Left lung (tissue), 1 donor: ENCODE measurements around a stretch of chr1.

DNA sequence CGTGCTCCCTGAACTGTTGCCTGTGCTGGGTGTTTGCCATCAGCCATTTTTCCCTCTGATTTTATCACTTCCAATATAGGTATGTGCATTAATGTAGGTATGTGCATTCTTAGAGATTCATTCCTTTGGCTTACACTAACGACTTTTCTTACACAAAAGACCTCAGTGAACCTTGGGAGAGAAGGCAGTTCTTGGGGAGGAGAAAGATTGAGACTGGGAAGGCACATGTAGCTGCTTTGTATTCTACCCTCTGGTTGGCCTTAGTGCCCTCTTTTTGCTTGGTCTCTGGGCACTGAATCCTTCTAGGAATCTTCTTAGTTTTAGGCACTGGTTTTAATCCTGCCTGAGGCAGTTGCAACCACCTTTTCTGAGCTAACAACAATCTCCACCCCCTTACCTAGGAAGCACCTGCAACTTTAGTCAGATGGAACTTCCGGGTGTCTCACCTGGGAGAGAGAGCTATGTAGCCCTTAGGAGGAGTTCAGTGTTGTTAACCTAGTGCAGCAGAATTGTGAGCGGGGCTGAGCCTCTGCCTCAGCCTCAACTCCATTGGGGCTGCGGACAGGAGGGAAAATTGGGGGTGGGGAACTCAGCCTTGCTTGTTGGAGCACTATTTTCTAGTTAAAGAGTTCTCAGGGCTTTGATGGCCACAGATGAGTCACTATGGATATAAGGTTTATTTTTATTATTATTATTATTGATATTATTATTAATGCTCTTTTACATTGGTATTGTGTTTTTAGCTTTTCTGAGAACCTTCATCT lies 30.8 kb downstream of the C1orf116 start:
- PRO-cap = no peak

DNA sequence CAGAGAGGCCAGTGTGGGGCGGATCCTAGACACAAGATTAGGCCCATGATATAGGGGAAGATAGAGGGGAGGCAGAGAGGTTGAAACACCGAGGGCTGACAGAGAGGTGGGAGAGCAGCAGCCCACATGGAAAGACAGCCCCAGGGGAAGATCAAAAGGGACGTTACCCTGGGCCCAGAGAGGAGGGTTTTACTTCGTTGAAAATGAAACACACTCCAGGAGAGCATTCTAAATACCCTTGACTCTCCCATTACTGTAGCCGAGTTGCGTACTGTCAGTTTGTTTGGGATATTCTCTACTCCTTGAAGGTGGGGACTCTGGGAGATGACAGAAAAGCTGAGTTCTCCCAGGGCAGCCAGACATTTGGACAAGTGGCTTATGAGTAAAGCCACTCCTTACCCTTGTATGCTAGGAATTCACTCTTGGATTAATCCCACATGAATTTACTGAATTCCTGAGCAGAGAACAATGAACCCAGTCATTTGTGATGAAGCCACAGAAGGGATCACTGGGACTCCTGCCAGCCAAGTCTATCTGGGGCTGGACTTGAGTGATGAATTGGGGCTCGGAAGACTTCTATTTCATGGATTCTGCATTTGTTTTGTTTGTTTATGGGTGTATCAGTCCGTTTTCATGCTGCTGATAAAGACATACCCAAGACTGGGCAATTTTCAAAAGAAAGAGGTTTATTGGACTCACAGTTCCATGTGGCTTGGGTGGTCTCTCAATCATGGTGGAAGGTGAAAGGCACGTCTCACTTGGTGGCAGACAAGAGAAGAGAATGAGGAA lies 25.2 kb downstream of the C1orf116 start:
- PRO-cap = no peak

DNA sequence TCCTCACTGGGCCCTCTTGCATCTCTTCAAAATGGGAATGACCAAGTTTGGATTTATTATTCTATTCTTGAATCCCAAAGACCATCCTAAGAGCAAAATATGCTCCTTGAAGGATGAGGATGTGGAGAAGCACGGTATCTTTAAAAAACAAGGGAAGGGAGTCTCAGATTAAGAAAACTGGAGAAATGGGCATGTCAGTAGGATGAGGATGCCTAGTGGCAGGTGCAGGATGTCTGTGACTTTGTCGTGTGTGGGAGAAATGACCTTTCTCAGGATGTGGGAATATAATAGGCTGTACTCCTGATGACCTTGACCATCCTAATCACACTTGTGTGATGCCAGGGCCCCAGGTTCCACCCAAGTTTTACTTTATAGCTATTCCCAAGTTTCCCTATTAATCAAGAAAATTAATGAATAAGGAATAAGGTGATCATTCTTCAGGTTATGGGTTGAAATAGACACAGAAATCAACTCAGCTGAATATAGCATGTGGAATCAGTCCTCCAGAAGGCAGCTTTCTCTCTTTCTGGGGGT lies 12.9 kb downstream of the C1orf116 start:
- PRO-cap = unidirectional peak, minus-strand start at position 362 of the sequence

GRCh38 chr1:207031491-207032338 lies 841 bp downstream of the C1orf116 start:
- PRO-cap = no peak

DNA sequence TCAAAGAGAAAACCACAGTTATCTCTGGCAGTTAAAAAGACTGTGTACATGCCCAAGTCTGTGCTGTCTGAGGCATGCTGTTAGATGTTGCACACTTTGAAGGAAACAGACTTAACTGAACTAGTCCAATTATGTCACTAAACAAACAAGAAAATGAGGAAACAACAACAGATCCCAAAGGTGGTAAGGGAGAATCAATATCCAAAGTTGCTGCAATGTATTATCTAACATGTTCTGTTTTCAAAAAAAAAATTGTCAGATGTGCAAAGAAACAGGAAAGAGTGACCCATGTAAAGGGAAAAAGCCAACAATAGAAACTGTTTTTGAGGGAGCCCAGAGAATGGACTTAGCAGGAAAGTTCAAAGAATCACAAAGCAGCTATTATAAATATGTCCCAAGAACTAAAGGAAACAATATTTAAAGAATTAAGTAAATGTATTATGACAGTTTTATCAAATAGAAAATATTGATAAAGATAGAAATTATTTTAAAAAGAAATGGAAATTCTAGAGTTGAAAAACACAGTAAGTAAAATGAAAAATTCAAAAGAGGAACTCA lies 24.7 kb downstream of the C4BPA start:
- PRO-cap = no peak

DNA sequence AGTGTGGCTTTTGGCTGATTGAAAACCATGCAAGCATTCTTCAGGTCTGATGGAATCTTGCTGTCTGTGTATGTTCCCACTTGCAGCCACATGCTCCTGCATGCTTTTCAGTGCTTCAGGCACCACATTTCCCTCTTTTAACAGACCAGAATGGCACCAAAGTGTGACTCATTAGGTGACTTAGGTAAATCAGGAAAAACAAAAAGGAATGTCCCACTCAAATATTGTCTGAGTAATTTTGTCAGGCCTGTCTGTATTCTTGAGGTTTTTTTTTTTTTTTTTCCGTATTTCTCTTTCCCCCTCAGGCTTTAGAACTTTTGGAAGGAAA lies 80.7 kb upstream of the CD55 start:
- PRO-cap = unidirectional peak, minus-strand start at position 109 of the sequence

DNA sequence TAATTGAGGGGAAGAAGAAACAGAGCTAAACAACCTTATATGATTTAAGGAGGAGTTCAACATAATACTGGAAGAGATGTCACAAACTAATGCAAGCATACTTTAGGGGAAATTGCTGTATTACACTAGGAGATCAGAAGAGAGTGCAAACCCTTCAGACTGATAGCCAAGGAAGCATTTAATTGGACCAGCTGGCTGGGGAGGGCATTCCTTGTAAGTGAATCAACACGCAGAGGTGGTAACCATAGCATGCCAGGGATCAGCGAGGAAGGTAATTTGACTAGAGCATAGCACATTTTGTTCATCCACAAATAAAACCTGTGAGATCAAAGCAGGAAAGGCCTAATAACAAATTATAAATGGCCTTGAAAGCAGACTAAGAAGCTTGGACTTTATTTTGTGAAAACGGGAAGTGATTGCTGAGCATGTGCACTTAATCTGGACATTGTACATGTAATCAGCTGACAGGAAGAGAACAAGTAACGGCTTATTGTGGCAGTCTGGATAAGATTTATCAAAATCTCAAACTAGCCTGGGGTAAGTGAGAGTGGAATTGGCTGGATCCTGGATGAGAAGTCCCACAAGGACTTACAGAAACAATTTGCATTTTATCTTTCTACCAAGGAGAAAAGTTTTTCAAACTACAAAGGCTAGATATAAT lies 11.7 kb upstream of the CD55 start:
- PRO-cap = unidirectional peak, plus-strand start at position 207 of the sequence; unidirectional peak, plus-strand start at position 241 of the sequence

GRCh38 chr1:207321149-207321387 lies 410 bp upstream of the CD55 start:
- PRO-cap = bidirectional peak, plus-strand start at chr1:207321186, minus-strand start at chr1:207321310

DNA sequence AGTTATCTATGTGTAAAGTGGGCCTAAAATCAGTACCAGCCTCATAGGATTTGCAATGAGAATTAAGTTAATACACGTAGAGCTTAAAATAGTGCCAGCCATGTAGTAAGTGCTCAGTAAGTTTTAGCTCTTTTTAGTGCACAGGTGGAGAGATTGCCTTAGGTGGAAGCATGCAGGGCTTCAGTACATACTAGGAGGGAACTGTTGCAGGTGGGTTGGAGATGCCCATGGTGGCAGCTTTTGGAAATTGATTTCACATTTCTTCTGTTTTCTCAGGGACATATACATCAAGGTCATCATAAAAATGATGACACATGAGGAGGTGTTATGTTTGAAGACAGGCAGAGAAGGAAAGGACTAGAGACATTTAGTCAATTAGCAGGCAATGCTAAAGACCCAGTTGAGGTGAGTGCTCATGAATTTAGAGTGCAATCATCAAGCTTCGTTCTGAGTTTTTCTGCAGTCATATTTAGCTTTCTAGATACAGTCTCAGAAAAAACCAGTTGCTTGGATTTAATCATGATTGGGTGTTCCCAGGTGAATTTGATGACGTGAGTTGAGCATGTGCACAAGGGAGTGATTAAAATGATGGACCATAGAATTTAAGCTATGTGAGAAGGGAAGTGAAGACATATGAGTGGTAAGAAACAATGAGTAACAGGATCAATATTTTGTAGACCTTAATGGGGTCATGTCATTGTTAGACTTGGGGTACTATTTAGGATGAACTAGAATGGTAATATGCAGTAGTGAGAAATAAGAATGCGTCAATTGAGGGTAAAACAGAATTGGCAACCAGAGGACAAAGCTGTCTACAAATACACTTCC lies 41.1 kb downstream of the CD55 start:
- PRO-cap = no peak

- PRO-cap = no peak
Measured at GRCh38 chr1:207483672-207483871, 12.4 kb upstream of the CR1 start.

DNA sequence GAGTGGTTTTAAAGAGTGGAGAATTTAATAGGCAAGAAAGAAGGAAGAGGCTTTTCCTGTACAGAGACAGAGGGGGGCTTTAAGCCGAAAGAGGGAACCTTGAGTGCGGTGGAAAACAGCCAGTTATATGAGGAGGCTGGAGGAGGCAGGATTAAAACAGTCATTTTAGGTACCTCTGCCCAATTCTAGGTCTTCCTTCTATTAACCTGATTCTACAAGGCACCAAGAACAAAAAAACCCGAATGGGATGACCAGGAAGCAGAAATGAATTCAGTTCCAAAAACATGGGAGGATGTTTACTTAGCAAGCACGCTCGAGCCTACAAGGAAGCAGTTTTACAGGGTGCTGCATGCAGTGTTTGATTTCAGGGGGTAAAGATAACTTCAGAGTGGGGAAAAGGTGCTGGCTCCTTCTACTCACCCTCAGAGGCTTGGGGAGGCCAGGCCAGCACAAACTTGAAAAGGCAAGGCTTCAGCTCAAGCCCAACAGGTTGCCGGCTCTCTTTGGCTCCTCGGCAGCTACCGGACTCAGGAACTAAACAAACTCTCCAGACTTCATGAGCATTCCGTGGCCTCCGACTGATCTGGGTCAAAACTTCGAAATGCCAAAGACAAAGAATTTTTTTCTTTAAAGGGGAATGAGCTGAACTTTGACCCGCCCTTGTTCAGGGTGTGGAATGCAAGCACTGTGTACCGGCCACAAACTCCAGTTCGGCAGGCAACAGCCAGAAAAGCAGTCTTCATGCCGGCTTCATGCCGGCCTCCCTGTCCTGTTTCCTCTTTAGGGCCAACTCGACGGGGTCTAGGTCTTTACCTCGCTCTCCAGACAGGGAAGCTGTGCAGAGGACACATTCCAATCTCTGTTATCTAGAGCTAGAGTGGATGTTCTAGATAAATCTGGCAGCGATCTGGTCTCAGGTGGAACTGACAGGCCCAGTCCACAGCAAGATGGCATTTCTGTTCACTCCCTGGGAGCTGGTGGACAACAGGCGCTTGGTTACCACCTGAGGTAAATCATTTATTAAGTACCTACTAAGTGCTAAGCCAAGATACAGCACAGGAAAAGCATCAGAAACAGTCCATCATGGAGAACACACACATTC lies 74.8 kb downstream of the CD46 start:
- PRO-cap = bidirectional peak, plus-strand start at position 425 of the sequence, minus-strand start at position 265 of the sequence; bidirectional peak, plus-strand start at position 708 of the sequence, minus-strand start at position 520 of the sequence

DNA sequence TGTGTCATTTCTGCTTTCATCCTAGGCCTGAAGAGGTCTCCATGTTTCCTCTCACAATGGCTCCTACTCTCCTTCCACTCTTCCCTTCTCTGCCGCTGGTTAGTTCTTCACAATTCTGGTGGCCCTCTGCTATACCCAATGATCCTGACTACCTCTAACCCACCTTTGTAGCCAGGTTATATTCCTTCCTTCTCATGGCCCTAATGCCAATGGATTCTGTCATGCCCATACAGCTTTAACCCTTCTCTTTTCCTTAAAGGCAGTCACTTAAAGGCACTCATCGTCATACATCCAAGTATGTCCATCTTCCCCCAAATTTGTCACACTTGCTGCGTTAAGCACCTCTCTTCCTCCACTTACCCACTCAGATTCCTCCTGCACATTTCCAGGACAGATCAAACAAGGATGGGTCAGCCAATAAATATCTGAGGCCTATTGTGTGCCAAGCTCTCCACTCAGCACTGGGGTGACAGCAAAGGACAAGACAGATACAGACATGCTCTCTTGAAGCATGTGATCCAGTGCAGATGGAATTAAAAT lies 47.8 kb downstream of the CD34 start:
- PRO-cap = no peak

GRCh38 chr1:207869758-207870201 lies 41.1 kb downstream of the CD34 start:
- PRO-cap = no peak

GRCh38 chr1:207872762-207873621 lies 37.9 kb downstream of the CD34 start:
- PRO-cap = no peak

GRCh38 chr1:207883465-207883785 lies 27.5 kb downstream of the CD34 start:
- PRO-cap = no peak

DNA sequence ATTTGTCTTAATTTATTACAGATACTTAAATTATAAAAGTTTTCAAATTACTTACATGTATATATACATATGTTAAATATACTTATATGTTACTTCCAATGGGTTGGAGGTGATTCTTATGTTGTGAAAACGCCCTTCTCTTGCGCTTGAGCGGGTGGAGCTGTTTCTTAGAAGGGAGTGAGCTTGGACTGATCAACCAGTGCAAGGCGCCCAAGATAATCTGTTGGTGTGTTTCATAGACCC lies 6.0 kb upstream of the CD34 start:
- PRO-cap = no peak

GRCh38 chr1:207918310-207919059 lies 7.6 kb upstream of the CD34 start:
- PRO-cap = no peak

DNA sequence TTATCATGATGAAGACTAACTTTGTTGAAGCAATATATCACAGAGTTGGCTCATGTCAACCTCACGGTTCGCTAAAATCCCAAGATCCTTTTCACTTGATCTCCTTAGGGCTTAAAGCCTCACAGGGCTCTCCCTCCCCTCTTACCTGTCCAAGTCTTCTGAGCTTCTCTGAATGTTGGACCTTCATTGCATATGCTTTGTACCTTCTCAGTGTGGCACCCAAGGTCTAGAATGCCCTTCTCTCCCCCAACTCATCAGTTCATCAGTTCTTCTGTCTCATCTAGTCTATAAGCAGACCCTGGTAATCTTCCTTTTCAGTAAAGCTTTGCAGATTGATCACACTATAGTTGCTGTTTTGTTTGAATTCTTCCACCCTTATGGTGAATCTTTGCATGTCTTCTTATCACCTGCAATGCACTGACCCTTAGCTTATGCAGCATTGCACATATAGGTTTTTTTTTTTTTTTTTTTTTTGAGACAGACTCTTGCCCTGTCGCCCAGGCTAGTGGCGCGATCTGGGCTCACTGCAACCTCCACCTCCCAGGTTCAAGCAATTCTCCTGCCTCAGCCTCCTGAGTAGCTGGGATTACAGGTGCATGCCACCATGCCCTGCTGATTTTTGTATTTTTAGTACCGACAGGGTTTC lies 37.7 kb downstream of the PLXNA2 start:
- PRO-cap = no peak

DNA sequence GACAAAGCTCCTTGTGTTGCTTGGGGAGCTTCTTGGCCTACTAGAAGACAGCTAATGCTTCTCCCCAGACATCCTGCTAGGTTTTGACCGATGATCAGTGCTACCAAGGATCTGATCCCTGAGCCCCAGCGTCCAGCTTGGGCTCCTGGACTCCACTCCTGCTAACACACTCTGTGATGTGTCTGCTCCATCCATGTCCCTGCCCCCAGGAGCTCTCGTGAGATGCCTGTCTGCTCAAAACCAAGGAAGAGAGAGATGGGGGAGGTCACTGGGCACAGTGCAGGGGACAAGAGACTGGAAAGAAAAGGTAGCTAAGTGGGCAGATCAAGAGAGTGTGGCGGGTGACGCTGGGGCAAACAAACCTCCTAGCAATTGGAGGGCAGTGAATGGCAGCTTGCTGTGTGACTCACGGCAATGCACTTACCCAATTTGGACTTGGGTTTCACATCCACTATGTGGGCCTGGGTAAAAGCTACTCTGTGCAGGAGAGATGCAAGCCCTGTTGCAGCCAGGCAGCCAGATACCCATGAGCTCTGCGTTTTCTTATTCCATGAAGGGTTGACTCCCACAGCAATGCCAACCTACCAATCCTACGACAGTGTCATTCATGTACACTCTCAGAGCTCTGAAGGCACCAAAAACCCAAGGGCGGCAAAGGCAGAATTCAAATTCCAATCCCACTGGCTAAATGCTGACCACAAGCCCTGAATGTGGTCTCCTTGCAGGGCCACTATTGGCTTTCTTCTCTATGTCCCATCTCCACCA lies 9.5 kb downstream of the PLXNA2 start:
- PRO-cap = no peak

DNA sequence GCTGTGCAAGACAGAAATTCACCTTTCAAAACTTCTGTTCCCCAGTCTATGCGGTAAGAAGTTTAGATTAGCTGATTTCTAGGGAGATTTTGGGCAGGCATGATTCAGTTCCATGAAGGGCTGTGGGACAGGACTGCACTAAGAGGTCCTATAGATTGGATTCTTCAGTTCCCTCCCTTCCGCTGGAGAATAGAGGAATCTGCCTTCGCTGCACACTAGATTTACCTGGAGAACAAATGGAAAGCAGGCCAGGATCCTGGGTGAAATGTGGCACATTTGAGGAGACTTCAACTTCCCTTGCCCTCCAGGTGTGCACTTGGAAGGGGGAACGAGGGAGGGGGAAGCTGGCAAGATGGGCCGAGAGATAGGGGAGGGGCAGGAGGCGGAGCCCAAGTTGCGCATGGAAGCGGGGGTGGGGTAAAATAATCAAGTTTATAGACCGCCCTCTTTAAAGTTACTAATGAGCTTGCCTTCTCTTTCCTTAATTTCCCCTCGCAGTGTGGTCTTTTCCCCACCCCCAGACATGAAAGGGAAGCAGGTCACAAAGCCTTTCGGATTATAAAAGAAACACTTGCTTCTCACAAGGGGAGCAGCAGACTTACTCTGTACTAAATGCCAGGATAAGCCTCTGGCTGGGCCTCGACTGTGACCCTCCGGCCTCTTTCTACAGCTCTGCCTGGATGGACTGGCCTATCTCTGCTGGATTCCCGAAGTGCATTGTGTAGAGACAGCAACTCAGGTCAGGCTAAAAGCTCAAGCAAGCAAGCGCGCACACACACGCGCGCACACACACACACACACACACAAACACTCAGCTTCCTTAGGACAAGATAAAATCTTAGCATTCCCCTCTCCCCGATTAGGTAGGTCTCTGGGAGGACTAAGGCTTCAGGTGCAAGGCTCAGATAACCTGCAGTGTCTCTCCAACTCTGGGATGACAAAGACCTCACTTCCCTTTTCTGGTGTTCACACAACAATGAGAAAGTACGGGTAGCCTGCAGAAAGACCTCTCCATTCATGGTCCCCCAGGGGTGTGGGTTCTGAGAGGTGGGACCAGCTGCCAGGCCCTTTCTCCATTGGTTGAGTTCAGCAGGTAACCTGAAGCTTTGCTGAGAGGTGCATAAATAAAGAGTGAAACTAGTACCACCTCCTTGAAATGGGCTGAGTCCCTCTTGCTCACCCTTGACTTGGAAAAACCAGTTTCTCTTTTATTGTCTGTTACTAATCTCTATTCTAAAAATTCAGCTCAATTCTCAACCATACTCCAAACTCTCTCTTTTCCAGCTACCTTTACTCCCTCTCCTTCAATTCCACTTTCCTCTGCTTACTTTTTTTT lies 155.4 kb upstream of the CAMK1G start:
- PRO-cap = no peak